Placental epithelial cell (primary cell): ENCODE data around the genes OR13A1, ANTXRL and GPRIN2.

GRCh38 chr10:44294666-44295183, 90.2 kb downstream of the CXCL12 start:
- CAGE, long polyA plus RNA, result no peak

DNA sequence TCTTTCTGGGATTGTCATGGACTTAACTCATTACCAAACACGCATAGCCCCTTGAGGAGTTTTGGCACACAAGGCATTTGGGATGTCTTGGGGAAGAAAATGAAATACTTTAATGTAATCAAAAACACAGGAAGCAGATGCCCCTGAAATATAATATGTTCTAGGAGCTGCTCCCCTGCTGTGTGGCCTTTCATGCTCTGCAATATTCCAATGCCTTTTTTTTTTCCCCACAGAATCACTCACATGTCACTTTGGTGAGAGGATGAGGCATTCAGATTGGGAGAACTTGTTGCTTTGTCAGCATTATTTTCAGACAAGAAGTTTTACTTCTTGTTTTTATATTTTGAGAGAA, 53.2 kb upstream of the CXCL12 start:
- CAGE, long polyA plus RNA, result no peak

GRCh38 chr10:44857582-44857991, 53.5 kb upstream of the TMEM72 start:
- CAGE, long polyA plus RNA, result no peak

DNA sequence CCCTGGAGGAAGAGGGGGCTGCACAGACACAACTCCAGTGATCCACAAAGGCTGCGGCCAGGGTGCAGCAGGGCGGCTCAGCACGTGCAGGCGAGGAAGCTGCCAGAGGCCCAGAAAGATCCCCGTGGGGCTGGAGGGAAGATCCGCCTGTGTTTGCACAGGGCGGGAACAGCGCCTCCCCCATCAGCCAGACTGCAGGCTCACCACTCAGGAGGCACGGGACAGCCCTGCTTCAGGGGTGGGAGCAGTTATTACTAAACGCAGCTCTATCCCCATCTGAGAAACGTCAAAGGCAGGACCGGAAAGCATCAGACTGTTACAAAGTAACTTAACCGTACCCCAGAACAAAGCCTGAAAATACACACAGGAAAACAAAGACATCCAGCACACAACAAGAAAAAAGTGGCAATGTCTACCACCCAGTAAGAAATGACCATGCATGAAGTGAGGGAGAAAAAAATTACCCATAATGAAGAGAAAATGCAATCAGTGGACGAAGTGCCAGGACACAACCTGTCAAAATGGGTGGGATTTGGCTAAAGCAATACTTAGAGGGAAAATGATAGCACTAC, 45.6 kb upstream of the TMEM72 start:
- CAGE, long polyA plus RNA, result no peak

DNA sequence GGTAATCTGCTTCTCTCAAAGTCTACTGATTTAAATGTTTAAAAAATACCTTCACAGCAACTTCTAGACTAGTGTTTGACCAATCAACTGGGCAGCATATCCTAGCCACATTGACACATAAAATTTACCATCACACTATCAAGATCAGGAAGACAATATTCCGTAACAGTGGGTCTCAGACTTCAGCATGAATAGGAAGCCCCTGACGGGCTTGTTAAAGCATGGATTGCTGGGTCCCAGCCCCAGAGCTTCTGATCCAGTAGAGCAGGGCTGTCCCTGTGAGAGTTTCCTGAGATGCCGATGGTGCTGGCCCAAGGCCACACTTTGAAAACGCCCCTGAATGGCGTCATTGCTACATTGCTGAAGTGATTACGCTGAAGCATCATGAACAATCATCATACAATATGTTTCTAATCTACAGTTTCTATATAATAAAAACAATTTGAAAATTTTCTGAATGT, 38.1 kb upstream of the TMEM72 start:
- CAGE, long polyA plus RNA, result no peak

GRCh38 chr10:44960321-44961427, 1.1 kb downstream of the RASSF4 start:
- CAGE, long polyA plus RNA, result no peak

DNA sequence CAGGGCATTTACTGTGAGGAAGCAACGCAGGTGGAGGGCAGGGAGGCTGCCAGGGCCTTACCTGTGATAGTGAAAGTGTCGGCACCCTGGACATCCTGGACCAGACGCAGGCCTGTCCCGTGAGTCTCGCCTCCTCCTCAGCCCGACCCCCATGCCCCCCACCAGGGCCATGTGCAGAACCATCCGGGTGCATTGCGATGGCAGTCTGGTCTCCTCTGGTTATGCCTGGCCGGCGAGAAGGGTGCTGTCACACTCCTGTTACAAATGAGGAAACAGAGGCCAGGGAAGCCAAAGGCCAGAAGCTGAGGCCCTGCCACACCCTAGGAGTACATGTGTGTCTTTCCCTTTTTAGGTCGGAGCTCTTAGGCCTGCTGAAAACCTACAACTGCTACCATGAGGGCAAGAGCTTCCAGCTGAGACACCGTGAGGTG, 7.2 kb downstream of the DEPP1 start:
- CAGE, long polyA plus RNA, result no peak

GRCh38 chr10:44977650-44978514, 727 bp downstream of the DEPP1 start:
- CAGE, long polyA plus RNA, result no peak

GRCh38 chr10:44995797-44996803, 4.6 kb upstream of the ZNF22 start:
- CAGE, long polyA plus RNA, result no peak

GRCh38 chr10:45315314-45315854, at the start of gene OR13A1:
Gene OR13A1 (minus strand): TSS chr10:45315608.
- CAGE, long polyA plus RNA, result no peak

GRCh38 chr10:45426022-45426593, 52.1 kb downstream of the ALOX5 start:
- CAGE, long polyA plus RNA, result no peak

GRCh38 chr10:45557497-45558094, 22.4 kb upstream of the MARCHF8 start:
- CAGE, long polyA plus RNA, result no peak

GRCh38 chr10:45871430-45872179, 24.3 kb upstream of the AGAP4 start:
- CAGE, long polyA plus RNA, result no peak

DNA sequence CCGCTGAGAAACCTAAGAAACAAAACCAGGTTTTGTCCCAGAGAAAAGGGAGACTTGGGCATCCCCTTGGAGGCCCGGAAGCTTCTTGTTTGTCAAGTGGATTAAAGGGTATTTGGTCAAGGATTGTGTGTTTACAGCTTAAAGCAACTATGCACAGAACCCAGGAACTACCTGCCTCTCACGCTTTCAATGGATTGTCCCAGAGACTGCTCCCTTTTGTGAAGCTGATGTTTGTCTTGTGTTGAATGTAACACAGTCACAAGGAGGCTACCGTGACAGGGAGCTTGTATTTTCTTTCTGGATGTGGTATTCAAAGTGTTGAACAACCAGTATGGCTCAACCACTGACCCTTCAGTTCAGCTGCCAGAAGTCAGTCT, 6.4 kb upstream of the MSMB start:
- CAGE, long polyA plus RNA, result no peak

GRCh38 chr10:46091468-46091890, 45.4 kb upstream of the MSMB start:
- CAGE, long polyA plus RNA, result no peak

GRCh38 chr10:46095463-46095914, 49.4 kb upstream of the MSMB start:
- CAGE, long polyA plus RNA, result no peak

GRCh38 chr10:46285948-46286571, 737 bp upstream of the ANTXRL start:
- CAGE, long polyA plus RNA, result no peak

GRCh38 chr10:46286673-46287211, at the start of gene ANTXRL:
Gene ANTXRL (plus strand): TSS chr10:46286997.
- CAGE, long polyA plus RNA, result no peak

DNA sequence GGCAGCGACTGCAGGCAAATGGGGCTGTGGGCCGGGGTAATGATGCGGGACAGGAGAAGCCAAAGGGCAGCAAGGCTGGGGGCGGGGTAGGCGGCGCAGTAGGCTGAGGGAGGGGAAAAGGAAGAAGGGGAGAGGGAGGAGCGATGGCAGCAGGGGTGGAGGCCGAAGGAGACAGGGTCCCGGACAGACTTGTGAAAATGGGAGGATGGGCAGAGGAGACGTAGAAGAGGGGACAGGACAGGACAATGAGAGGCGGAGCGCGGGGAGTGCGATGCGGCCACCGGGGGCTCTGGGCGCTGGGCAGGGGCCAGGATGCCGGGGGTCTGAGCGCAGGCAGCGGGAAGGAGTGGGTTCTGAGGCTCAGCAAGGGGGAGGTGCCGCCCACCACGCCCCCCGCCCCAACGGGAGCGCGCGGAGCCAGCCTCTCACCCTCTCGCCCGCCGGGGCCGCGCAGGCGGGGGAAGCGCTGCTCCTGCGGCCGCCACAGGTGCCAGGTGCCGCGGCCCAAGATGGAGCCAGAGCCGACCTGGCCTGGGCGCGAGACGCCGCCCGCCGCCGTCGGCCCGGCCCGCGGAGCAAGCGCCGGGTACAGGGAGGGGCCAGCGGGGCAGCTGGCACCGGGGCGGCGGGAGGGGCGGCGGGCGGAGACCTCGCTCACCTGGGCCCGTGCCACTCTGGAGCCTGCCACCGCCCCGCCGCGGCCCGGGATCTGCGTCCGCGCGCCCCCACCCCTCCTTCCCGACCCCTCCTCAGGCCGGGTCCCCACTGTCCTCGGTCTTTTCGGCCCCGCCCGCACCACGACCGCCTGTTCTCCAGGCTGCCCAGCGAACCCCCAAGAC, at the start of gene GPRIN2:
Gene GPRIN2, minus strand, starts transcription at position 590 of the 839 bp plus-strand sequence.
- CAGE, long polyA plus RNA, result no peak

- CAGE, long polyA plus RNA, result no peak
Observed at GRCh38 chr10:46556908-46557350, 471 bp upstream of the GPRIN2 start.